ENCODE measurements around a stretch of chr5.

GRCh38 chr5:181260356-181261022 is 454 bp downstream of the TRIM52 start:
- RRBS, result no CpG with 5 or more reads among the region's 28 CpGs
CAGE:
- cytosol, long polyA plus RNA, result no peak
- long polyA plus RNA, result no peak
- nucleus, long polyA plus RNA, result no peak

DNA sequence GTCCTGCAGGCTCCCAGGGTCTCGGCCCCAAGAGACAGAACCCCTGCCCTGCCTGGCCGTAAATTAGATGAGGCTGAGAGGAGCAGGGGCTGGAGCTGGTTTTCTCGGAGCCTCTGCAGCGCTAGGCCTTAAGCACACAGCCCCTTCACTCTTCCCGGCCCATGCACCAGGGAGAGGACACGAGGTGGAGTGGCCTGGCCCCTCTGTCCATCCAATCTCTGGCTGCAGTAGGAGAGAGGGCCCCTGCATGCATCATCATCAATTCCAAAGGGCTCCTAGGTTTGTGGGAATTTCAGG is 4.5 kb upstream of the TRIM52 start:
- RRBS, result no CpG with 5 or more reads among the region's 6 CpGs
CAGE:
- cytosol, long polyA plus RNA, result no peak
- long polyA plus RNA, result no peak
- nucleus, long polyA plus RNA, result no peak

DNA sequence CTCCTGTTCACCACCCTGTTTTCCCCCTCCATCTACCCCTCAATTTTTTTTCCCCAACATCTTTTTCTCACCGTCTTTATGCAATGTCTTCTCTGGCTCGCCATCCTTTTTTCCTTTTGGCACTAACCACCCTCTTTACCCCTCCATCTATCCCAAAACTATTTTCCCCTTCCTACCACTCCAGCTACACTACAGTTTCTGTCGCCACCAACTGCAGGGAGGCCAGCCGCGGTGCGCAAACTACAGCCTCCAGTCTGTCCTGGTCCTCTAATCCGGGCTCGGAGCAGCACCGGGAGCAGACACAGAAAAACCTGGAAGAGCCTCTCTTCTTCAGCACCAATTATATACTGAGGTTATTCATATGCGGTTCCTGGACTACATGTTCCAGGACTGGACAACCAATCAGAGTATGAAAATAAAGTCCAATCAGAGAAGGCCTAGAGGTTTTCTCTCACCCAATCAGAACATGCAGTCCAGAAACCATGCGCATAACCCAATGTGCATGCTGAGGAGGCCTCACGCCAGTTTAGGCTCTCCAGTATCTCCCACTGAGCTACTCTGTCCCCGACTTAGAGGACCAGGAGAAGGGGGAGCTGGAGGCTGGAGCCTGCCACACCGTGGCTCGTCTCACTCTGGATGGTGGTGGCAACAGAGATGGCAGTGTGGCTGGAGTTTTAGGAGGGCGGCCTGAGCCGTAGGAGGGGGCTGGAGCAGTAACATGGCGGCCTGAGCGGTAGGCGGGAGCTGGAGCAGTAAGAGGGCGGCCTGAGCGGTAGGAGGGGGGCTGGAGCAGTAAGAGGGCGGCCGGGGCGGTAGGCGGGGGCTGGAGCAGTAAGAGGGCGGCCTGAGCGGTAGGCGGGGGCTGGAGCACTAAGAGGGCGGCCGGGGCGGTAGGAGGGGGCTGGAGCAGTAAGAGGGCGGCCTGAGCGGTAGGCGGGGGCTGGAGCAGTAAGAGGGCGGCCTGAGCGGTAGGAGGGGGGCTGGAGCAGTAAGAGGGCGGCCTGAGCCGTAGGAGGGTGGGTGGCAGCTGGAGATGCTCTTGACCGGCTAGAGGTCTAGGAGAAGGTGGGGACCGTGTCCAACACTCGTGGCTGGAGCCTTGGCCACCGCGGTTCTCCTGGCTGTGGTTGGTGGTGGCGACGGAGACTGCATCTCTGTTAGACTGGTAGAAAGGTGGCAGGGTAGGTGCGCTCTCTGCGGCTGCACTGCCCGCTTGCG is 20.3 kb upstream of the TRIM52 start:
- RRBS, result under 1% methylated on average over 4 of the region's 50 CpGs
CAGE:
- cytosol, long polyA plus RNA, result start-site peak on the plus strand centred at position 498 of the sequence, 26 bp wide, 11 and 10 reads in 2 replicates
- long polyA plus RNA, result start-site peak on the plus strand centred at position 542 of the sequence, 118 bp wide, 40 and 29 reads in 2 replicates
- nucleus, long polyA plus RNA, result start-site peak on the plus strand centred at position 484 of the sequence, 17 bp wide, 115 and 147 reads in 2 replicates; start-site peak on the plus strand centred at position 890 of the sequence, 220 bp wide, 18 and 10 reads in 2 replicates

All from SK-N-SH (cell line).